Osteoblast (primary cell): ENCODE data around the genes FGD4, YARS2 and ALG10.

GRCh38 chr12:32399134-32399966, at the start of gene FGD4:
FGD4 (plus strand) TSS chr12:32399558.
- CAGE, long polyA plus RNA = no peak
- RRBS = 2% methylated on average over 33 of the region's 93 CpGs

DNA sequence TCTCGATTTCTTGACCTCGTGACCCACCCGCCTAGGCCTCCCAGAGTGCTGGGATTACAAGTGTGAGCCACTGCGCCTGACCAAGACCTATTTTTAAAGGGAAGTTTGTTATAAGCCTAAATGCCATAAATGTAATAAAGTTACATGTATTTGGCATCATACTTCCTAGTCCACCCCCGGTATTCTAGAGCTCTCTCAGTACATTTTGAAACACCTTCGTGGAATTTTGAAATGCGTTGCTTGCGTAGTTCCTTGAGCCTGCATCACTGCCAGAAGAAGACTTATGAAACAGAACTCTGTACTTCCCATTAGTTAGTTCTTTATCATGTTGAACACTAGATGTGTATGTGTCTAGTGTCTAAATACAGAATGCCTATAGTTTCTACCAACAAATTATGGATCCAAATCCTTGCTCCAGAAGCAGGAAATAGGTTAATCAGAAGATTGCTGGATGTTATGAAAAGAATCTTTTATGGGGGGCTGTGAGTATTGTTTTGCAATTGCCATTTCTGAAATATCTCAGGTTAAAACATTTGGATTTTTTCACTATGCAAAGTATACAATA, 86.4 kb downstream of the FGD4 start:
- CAGE, long polyA plus RNA = no peak
- RRBS = no CpG with 5 or more reads among the region's 8 CpGs

DNA sequence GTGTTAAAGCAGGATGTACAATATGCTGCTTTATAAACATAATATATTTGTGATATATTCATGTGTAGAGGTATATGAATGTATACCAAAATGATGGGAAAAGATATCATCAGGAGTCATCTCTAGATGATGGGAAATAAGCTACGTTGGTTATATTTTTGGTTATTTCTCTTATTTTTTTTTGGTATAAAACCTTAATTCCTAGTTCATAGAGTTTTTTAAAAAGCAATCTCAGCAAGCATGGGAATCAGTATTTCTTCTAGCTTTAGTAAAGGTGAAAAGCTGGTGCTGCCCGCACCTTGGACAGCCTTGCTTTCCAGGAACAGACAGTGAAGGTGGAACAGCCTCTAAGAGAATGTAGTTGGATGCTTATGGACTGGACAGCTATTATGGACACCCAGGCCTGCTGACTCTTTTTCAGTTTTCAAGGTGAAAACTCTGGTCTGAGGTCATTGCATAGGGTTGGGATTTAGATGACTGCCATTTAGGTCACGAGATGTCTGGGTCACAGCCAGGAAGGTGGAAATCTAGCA, 93.3 kb downstream of the FGD4 start:
- CAGE, long polyA plus RNA = no peak
- RRBS = no CpG with 5 or more reads among the region's 3 CpGs

DNA sequence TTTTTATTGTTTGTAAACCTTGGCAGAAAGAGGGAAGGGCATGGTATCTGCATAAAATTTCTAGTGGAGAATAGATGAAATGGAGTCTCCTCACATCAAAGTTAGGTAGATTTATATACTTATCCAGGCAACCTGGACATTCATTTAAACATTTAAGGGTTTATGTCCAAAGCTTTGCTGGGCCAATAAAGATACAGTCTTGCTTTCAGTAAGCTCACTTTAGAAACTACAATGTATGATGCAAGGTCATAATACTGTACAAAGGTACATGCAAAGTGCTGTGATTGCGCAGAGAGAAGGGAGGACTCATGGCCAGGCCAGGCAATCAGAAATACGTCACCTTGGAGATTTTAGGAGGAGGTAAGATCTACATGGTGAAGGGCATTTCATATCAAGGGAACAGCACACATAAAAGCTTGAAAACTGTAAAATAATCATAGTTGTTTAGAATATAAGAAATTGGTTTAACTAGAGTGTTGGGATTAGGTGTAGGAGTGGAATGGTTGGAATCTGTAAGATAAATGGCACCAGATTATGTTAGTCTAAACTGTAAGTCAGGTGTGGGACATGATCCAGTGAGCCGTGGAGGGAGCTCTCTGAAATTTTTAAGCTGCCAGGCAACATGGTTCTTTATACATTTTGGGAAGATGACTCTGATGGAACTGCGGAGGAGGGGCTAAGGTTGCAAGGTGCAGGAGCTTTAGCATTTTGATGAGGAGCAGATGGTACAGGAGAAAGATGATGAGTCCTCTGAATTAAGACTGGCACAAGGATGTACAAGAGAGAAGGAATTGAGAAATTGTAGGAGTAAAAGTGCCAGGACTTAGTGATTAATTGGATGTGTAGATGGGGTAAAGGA, 113.7 kb downstream of the FGD4 start:
- CAGE, long polyA plus RNA = no peak
- RRBS = no CpG with 5 or more reads among the region's 4 CpGs

- CAGE, long polyA plus RNA = no peak
- RRBS = no CpG with 5 or more reads among the region's 1 CpG
These were observed 133.1 kb downstream of the FGD4 start for GRCh38 chr12:32532462-32532815.

- CAGE, long polyA plus RNA = no peak
- RRBS = no CpG with 5 or more reads among the region's 1 CpG
These were observed 132.0 kb upstream of the DNM1L start for GRCh38 chr12:32546909-32547678.

DNA sequence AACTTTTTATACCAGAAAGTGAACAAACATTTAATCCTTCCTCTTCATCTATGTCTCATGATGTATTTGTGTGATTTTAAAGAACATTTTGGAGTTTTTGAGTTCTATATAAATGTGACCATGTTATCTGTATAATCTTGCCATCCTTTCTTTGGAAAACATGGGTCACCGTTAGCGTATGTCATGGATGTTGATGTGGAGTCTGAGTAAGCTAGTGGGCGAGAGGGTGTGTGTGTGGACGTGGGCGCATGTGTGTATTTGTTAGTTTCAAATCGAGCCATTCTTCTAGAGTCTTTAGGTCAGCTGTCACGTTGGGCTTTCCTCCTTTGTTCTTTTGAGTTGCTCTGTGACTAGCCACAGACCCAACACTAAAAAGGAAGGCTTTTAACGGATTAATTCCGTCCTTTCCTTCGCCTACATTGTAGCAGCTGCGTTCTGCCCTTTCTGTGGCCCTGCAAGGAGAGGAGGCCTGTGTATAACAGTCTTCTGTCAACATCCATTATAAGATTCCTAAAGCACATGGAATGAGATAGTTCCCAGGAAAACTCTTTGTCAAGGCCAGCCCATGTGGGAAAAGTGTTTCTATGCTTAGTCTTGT, 117.2 kb upstream of the DNM1L start:
- CAGE, long polyA plus RNA = no peak
- RRBS = no CpG with 5 or more reads among the region's 11 CpGs

DNA sequence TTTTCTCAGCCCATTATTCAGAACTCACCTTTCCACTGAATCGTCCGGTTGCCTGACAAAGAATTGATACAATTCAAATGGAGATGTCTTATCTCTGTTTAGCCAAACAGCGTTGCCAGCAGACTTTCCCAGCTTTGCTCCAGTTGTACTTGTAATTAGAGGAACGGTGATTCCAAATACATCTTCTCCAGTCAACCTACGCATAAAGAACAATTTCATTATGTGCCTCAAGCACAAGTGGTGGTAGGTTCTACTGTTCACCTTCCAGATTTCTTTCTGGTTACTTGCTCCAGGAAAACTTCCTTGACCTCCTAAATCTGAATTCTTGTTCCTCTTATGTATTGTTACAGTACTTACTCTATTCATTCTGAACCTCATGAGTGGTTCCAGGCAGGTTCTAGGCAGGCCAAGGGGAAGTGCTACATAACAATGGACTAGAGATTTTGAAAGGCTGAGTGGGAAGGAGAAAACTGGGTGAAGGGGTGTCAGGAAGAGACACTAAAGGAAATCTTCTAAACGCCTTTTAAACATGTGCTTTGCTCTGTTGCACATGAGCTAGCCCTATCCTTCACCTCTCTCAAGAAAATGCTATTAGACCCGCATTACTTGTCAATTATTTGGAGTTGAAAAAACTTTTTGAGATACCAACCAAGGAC, 1.7 kb downstream of the YARS2 start:
- CAGE, long polyA plus RNA = no peak
- RRBS = no CpG with 5 or more reads among the region's 7 CpGs

- CAGE, long polyA plus RNA = no peak
- RRBS = 0% methylated on average over 3 of the region's 73 CpGs
These were observed at the start of gene YARS2 for GRCh38 chr12:32754970-32756221. YARS2 (minus strand) TSS chr12:32755897.

DNA sequence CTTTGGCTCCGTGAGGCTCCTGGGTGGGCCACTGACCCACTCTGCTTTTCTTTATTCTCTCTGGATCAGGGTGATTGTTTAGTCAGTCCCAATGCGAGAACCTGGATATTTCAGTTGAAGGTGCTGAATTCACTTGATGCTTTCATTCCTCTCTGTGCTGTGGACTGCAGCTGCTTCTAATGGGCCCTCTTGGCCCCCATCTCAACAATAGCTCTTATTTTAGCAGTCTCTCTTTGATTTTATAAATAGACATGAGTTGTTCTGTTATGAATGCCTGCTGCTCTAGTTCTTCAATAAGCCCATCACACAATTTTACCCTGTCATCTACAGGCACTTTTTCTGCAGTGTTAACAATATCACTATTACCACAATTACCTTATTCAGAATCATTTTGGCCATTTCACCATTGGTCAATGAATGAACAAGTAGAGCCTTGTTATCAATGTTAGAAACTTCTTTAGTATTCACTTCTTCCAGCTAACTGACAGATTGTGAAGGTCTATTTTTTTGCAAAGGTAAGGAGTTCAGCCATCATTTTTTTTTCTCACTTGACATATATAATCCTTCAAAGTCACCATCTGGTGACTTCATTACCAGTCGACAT, 54.2 kb upstream of the YARS2 start:
- CAGE, long polyA plus RNA = no peak
- RRBS = no CpG with 5 or more reads among the region's 3 CpGs

- CAGE, long polyA plus RNA = no peak
- RRBS = no CpG with 5 or more reads among the region's 6 CpGs
These were observed 87.4 kb upstream of the PKP2 start for GRCh38 chr12:32983835-32984469.

- CAGE, long polyA plus RNA = no peak
- RRBS = no CpG with 5 or more reads among the region's 46 CpGs
These were observed at the start of gene ALG10 for GRCh38 chr12:34022014-34022870. ALG10 (plus strand) TSS chr12:34022496.

DNA sequence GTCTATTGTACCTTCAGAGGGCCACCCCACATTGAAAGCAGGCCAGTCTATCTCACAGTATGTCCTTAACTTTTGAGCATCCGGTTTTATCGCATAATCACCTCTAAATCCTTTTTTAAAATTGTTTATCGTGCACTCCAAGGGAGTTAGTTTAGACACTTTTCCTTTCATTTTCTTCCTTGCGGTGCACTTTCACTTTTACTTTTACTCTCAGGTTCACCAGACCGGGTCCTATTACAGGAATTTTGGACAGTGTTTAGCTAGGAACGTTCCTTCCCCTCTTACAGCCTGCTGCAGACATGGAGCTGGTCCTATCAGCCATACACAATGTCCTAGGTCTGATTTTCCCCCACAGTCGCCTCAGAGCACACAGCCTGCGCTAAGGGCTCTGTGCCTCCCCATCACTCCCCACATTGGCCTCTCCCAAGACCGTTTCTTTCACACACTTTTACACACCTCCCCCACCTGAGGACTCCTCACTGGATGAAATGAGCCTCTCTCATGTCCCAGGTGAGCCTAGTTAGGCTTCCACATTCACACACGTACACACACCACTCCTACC, 104.0 kb downstream of the ALG10 start:
- CAGE, long polyA plus RNA = no peak
- RRBS = no CpG with 5 or more reads among the region's 10 CpGs

GRCh38 chr12:37547863-37548259, 768.7 kb upstream of the ALG10B start:
- CAGE, long polyA plus RNA = no peak
- RRBS = no CpG with 5 or more reads among the region's 17 CpGs

- CAGE, long polyA plus RNA = no peak
- RRBS = 6% methylated on average over 21 of the region's 52 CpGs
These were observed 178.0 kb upstream of the ALG10B start for GRCh38 chr12:38138247-38139368.

GRCh38 chr12:39622231-39622710, 2.7 kb upstream of the ABCD2 start:
- CAGE, long polyA plus RNA = no peak
- RRBS = no CpG with 5 or more reads among the region's 1 CpG

- CAGE, long polyA plus RNA = no peak
- RRBS = no CpG with 5 or more reads among the region's 3 CpGs
These were observed 207.8 kb downstream of the C12orf40 start for GRCh38 chr12:39833632-39834348.

DNA sequence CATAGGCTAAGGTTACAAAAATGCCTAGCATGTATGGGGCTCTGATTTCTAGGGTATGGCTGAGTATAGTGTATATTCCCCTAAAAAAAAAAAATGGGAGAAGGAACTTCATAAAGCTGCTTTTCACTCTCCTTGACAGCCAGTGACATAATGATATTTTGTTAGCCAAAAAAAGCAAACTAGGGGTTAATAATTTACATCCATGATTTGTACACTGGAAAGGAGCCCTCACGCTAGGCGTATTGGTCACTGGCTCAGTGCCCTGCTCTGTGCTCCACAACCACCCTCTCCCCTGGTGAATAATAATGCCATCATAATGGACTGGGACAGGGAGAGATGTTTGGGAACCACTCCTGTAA, 103.1 kb downstream of the SLC2A13 start:
- CAGE, long polyA plus RNA = no peak
- RRBS = no CpG with 5 or more reads among the region's 2 CpGs

GRCh38 chr12:40197612-40198046, 27.2 kb upstream of the LRRK2 start:
- CAGE, long polyA plus RNA = no peak
- RRBS = no CpG with 5 or more reads among the region's 4 CpGs

DNA sequence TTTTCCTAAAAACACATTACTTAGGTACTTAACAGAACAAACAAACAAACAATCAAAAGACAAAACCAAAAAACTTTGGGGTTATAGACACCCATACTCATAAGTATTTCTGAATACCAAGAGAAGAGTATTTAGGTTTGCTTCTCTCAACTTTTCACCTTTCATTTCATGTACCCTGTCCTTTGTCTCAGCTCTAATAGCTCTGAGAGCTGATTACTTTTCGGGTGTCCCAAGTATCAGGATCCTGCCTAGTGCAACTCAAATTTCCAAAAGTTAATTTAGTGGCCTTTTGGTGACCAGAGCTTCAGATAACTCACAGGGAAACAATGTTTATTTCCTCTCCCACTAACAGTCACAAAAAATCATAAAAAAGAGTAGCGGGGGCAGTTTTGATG, 826 bp upstream of the LRRK2 start:
- CAGE, long polyA plus RNA = no peak
- RRBS = no CpG with 5 or more reads among the region's 2 CpGs